Bronchial epithelial cell (primary cell): ENCODE measurements around the gene NGLY1.

GRCh38 chr3:20057070-20057941, 17.1 kb downstream of the KAT2B start:
- RRBS, 2 experiments = no CpG with 5 or more reads among the region's 6 CpGs

DNA sequence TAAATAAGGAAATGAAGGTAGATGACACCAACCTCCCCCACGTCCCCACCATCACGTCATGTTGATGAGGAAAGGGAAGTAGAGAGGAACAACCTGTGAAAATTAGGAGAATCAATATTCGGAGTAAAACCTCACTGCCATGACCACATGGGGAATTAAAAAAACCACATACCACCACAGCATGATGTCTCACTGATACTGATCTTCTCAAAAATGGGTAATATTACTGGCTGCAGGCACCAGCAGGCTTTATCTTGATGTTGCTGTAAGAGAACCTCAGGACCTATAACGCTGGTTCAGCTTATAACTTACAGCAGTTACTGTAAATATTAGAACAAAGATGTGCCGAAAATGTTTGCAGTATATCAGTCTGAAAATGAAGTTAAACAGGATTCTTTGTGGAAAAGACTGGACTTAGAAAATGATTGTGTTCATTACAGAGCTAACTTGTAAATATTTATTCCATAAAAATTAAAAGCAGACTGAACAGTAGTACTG, 64.1 kb downstream of the KAT2B start:
- RRBS, 2 experiments = no CpG with 5 or more reads among the region's 5 CpGs

DNA sequence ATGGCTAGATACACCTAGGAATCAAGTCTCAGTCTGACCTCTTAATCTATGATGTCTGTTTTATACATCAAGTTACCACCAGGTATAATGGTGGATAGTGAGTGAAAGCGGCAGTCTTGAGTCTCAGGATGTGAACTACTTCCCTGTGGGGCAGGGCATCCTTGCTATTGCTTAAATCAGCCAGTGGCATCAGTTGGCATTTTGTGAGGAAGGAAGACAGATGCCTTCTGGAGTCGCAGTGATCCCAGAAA, 70.9 kb downstream of the SGO1 start:
- RRBS, 2 experiments = no CpG with 5 or more reads among the region's 2 CpGs

GRCh38 chr3:23927631-23928058, 10.7 kb downstream of the RPL15 start:
- RRBS, 2 experiments = no CpG with 5 or more reads among the region's 3 CpGs

- RRBS, 2 experiments = no CpG with 5 or more reads among the region's 6 CpGs
Observed at GRCh38 chr3:24145856-24146283, 200.8 kb downstream of the NR1D2 start.

DNA sequence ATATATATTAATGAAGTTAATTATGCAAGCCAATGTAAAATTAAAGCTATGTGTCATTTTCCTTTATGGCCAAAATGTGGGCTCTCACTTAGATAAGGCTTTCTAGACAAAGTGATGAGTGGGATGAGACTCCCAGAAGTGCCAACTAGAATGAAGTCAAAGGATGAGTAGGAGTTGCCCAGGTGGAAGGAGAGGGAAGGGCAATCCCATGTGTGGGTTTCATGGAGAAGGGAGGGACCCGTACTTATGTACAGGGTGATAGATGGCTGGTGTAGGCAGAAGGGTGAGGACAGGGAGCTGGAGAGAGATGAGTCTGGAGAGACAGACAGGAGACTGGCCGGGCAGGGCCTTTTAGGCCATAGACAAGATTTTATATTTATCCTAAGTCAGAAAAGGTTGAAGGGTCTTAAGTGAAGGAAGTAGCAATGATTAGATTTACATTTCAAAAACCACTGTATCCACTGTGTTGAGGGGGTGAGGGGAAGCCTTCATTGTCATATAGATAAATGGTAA, 239.2 kb downstream of the THRB start:
- RRBS, 2 experiments = no CpG with 5 or more reads among the region's 2 CpGs

DNA sequence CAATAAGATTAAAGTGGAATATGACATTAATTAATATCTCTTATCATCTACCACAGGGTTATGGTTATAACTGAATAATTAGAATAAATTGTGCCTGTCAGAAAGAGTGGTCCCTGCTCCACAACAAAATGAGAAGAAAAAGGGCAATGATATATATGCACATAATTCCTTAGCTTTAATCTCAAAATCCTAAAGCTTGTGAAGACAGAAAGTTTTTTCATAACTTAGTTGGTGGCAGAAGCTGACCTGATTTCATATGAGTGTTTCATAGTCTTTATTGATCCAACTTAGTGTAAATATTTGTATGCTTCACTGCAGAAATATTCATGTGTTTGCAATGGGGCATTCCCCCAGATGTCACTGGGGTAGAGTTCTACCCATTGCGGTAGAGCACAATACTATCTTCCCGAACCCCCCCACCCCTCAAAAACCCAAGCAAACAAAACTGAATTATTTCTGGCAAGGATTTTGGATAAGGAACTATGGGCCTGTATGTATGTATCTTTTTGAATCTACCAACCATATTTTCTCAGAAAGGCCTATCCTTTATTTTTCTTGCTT, 221.2 kb downstream of the THRB start:
- RRBS, 2 experiments = no CpG with 5 or more reads among the region's 2 CpGs

DNA sequence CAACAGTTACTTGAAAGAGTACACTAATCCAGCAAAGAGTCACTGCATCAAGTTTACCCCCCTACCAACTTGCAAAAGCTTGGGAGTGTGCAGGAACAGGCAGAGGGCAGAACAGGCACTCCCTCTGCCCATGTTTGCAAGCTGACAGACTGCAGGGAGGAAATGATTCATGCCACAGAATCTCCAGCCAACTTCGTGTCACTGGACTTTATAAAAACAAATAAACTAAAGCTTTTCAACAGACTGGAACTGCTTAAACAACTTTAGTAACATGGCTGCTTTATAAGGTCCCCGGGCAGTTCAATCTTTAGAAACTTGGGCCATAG, 129.5 kb downstream of the THRB start:
- RRBS, 2 experiments = no CpG with 5 or more reads among the region's 2 CpGs

DNA sequence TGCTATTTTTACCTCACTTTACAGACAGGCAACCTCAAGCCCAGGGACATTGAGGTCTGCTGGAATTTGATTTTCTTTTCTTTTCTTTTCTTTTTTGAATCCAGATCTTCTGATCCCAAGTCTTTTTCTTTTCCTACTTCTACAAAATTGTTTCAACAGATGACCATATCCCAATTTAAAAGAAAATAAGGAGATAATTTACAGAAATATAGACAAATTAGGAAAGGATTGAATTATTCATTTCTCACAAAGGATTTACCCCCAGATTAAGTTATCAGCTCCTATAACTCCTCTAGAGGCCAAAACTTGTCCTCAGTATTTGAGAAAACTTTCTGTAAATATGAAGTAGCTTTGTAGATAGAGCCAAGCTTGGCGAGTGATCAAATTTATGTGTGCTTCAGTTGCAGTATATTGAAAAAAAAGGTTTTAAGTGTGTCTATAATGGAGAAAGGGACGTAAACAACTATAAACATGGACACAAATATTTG, 118.9 kb downstream of the THRB start:
- RRBS, 2 experiments = no CpG with 5 or more reads among the region's 2 CpGs

DNA sequence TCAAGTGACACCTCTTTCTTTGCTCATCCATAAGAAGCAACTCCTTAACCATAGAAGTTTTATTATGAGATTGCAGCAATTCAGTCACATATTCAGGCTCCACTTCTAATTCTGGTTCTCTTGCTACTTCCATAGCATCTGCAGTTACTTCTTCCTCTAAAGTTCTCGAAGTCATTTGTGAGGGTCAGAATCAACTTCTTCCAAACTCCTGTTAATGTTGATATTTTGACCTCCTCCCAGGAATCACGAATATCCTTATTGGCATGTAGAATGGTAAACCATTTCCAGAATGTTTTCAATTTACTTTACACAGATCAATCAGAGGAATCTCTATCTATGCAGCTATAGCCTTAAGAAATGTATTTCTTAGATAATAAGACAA, 27.5 kb downstream of the THRB start:
- RRBS, 2 experiments = no CpG with 5 or more reads among the region's 2 CpGs

DNA sequence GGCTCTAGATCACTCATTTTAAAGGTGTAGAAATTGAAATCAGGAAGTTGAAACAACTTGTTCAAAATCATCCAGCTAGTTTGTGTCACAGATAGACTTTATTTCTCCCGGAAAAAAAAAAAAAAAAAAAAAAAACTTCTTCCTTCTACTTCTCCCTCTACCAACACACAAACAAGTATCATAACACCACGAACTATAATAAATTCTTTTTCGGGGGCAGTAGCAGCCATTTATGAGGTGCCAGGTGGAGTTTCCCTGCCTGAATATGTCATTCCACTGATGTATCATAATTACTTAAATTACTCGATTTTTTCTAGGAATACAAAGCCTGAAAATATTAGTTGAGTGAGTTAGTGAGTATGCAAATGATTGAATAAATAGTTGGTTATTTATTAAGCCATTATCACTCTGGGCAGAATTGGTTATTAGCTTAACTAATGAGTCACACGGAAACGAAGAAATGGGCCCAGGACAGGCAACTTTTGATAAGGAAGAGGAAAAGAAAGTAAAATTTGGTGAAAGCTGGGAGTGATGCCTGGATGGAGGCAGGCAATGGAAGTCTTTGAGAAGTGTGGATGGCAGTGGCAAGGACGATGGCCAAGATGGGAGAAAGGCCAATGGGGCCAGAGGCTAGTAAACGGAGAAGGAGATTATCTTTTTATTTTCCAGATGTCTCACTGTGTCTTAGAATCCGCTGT, 315.8 kb upstream of the THRB start:
- RRBS, 2 experiments = no CpG with 5 or more reads among the region's 9 CpGs

GRCh38 chr3:25038764-25039408, 389.2 kb upstream of the RARB start:
- RRBS, 2 experiments = no CpG with 5 or more reads among the region's 5 CpGs

GRCh38 chr3:25645162-25645643, 19.5 kb downstream of the TOP2B start:
- RRBS, 2 experiments = no CpG with 5 or more reads among the region's 4 CpGs

- RRBS, 2 experiments = under 1 to 2% methylated on average over 14 of the region's 64 CpGs
Observed at GRCh38 chr3:25663772-25664484, 779 bp downstream of the TOP2B start.

DNA sequence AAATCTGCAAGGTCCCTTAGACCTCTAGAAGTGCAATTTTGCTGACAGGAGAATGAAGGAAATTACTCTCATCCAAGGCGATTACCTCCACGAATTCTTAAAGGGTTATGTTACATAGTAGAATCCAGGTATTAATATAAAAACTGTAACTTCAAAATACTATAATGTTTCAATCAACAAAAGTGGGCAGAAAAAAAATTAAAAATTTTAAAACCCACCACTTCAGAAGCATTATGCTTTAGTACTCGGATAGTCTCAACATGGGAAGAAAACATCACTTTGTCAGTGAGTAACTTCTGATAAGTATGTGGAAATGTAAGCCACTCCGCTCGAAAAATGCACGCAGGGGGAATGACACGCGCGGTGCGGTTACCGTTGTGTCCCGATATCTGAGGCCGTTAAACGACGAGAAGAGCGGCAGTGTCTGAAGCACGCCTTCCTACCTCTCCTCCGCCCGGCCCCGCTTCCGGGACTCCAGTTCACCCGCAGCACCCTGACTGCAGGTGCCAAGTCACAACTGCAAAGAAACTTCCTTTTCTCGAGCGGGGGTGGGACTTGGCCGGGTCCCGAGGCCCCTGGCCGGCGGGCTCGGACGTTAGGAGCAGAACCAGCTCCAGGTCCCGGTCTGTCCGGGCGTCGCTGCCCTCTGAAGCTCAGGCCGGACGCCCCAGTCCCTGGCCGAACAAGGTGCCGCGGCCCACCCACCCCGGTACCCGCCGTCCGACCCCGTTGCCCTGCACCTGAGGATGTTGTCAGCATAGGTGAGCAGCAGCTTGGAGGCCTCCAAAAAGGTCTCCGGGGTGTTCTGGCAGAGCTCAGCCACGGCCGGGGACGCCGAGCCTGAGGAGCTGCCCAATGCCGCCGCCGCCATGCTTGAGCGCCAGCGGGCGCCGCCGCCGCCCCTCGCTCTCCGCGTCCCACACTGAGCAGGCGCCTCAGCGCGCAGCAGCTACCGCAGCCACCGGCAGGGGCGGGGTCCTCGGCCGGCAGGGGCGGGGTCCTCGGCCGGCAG, at the start of gene NGLY1:
TSS of gene NGLY1 (minus strand) at position 924 of the 1,012 bp plus-strand sequence.
- RRBS, 2 experiments = under 1 to 2% methylated on average over 18 to 20 of the region's 72 CpGs

DNA sequence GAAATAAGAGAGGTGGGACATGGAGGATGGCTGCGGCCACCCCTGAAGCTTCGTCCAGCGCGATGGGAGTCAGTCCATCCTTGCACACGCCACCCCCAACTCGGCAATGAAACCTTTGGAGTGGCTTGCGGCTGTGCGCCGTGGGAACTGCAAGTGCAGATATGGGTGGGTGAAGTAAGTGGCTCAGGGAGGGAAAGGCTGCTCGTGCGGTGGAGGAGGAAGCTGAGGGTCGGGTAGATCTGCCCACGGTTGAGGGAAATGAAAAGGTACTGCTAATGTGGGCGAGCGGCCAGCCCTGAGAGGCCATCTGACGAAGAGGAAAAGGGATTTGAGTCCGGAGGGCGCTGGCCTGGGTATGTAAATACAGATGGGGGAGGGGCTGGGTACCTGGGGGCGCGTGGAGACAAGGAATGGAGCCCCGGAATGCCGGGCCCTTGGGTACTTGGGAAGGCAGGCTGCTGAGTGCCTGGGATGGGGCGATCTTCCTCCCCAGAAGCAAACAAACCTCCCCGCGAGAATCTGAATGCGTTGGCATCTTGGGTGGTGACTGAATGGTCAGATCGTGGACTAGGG, 1.2 kb downstream of the LRRC3B start:
- RRBS, 2 experiments = 2 to 3% methylated on average over 5 of the region's 27 CpGs

GRCh38 chr3:27138153-27138403, 231.1 kb downstream of the NEK10 start:
- RRBS, 2 experiments = no CpG with 5 or more reads among the region's 2 CpGs

DNA sequence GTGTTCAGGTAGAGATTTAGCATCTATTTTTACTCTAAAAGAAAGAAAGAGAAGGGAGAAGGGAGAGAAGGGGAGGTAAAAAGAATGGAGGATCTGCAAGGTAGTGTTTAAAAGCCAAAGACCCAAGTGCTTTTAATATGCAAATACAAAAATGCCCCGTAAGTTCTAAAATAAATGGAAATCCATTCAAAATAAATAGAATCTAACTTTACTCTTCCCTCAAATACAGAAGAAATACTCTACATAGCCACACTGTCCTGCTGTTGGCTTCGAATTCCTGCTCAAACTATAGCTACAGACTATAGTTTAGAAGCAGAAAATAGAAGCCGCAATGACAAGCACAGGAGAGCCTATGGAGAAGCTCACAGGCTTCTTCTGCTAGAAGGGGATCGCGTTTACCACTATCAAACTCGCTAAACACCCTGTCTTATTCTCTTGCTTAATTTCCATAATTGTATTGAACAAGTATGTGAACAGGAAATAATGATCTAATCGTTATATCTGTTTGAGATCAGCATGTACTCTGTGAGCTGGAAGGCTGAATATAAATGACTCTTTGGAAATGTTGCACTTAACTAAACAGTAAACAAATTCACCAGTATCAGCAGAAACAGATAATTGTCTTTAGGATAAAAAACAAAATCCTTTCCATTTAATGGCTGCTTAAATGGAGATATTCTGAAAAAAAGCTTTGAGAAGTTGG, 15.2 kb downstream of the NEK10 start:
- RRBS, 2 experiments = no CpG with 5 or more reads among the region's 7 CpGs